Tongue (tissue), 2 donors: ENCODE measurements around a stretch of chr4.

DNA sequence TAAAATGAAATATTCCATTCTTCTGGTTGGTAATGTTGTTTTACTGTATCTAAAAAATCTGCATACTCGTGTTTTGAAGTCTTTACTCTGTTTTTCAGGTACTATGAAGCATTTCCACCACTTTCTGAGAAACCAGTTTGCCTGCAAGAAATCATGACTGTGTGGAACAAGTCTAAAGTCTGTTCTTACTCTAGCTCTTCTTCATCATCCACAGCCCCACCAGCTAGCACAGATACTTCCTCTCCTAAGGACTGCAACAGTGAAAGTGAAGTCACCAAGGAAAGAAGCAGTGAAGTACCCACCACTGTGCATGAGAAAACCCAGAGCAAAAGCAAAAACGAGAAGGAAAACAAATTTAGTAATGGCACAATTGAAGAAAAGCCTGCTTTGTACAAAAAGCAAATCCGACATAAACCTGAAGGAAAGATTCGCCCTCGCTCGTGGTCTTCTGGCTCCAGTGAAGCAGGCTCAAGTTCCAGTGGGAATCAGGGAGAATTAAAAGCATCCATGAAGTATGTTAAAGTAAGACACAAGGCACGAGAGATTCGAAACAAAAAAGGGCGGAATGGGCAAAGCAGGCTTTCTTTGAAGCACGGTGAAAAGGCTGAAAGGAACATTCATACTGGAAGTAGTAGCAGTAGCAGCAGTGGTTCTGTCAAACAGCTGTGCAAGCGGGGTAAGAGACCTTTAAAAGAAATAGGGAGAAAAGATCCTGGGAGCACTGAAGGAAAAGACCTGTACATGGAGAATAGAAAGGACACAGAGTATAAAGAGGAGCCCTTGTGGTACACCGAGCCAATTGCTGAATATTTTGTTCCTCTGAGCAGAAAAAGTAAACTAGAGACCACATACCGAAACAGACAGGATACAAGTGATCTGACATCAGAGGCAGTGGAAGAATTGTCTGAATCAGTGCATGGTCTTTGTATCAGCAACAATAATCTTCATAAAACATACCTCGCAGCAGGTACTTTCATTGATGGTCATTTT, 48.5 kb upstream of the TBC1D14 start:
- RAMPAGE, long total RNA, result no peak

DNA sequence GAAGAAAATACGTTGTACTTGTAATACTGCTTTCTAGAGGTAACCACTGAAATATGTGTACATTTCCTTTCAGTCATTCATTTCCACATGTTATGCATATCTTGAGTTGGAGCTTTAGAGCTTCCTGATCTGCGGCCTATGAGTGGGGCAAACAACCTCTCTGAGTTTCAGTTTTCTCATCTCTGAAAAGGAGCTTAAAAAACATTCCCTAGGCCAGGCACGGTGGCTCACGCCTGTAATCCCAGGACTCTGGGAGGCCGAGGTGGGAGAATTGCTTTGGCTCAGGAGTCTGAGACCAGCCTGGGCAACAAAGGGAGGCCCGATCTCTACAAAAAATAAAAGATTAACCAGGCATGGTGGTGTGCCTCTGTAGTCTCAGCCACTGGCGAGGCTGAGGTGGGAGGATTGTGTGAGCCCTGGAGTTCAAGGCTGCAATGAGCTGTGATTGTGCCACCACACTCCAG, 5.3 kb upstream of the TBC1D14 start:
- RAMPAGE, long total RNA, result no peak

DNA sequence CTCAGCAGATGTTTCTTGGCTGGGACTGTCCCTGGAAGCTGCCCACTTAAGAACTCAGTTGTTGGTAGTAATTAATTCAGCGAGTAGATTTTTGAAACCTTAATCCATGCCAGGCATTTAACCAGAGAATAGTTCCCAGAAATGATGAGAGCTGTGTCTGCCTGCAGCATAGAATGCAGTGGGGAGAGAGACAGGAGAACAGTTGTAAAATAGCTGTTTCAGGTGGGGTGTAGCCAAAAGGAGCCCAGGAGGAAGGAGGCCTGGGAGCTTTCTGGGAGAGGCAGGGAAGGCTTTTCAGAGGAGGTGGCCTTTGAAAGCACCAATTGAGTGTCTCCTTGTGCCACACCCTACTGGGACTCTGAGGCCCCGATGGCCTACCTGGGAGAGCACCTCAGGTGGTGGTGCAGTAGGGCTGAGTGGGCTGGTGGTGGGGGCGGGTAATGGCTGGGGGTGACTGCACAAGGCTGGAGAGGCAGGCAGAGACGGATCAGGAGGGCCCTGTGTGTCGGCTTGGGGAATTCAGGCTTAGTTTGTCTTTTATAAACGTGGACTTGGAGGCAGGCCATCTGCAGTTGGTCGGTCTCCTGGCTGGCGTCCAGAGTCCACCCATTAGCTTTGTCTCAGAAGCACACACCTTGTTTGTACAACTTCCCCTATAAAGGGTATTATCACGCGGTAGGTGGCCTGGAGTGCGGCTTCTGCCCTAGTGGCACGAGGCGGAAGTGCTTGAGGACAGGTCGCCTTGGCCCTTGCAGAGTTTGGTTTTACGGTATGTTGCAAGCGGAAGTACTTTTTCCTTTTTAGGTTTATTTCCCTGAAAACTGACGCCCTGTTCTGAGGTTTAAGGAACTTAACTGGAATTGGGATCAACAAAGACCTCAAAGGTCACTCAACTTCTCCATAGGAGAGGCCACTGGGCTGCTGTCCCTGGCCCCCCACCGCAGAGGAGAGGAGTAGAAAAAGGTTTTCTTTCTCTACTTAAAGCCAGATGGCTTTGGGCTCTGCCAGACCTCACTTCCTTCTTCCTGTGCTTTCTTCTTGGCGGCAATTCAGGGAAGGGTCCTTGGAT, 7.9 kb downstream of the TBC1D14 start:
- RAMPAGE, long total RNA, result no peak

DNA sequence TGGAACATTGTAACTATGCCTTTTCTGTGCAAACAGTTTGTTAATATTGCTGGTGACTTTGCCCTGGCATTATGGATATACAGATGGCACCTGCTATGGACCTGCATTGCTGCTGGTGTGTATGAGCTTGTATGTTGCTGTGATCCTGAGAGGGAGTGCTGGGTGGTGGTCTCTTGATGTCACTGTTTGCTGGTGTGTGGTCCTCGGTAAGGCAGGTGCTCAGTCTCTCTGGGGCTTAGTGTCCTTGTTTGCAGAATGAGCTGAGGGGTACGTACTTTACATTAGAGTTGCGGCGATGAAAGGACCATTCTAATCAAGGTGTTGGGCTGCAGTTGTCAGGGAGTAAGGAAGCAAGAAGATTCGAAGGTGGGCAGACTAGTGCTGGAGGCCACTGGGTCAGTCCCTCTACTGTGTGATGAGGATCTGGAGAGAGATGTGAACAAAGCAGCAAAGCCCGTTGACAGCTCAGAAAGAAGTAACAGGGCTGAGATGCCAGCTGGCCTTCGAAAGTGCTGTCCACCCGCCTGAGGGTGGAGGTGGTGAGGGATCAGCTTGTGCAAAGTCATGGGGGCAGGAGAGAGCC, 19.4 kb downstream of the TBC1D14 start:
- RAMPAGE, long total RNA, result no peak

DNA sequence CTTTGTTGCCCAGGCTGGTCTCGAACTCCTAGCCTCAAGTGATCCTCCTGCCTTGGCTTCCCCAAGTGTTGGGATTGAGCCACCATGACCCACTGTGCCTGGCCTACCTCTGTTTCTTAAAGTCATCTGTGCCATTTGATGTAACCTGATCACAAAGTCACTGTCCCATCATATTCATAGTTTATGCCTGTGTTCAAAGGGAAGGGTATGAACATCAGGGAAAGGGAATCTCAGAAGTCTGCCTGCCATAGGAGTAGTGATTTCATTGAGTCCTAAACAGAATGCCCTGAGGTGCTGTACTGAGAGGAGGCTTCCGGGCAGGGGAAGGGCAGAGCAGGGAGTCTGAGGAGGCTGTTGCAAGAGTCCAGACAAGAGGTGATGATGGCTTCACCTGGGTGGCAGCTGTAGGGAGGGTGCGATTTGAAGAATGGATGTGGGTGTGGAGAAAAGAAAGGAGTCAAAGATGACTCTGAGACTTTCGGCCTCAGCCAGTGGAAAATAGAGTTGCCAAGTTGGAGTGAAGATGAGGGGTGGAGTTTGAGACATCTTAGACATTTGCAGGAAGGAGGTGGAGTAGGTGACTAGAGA, 24.0 kb downstream of the TBC1D14 start:
- RAMPAGE, long total RNA, result no peak

DNA sequence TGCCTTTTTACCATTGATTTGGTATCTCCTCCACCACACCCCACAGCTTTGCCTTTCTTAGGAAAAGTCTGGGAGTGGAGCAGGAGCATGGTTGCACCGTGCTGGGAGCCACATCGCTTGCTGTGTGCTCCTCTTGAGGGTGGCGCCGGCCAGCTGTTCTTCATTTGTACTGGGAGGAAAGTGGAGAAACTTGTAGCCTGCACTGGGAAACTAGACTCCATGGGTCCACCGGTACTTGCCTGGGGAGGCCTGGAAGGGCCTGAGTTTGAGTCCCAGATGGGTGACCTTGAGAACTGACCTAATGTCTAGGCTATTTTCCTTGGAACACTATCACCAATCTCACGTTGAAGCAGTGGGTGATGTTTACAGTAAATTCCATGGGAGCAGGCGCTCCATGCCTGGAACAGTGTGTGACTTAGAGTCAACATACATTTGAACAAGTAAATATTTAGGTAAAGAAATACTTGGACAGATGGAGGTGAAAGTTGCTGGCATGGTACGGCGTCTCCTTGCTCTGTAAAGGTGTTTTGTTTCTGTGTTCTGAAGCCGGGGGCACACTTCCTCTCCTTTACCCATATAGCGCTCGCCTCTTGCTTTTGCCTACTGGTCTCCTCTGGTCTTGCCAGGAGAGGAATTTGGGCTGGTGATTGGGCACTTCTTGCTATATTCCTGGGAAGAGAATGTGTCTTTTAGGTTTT, 47.5 kb downstream of the TBC1D14 start:
- RAMPAGE, long total RNA, result no peak

DNA sequence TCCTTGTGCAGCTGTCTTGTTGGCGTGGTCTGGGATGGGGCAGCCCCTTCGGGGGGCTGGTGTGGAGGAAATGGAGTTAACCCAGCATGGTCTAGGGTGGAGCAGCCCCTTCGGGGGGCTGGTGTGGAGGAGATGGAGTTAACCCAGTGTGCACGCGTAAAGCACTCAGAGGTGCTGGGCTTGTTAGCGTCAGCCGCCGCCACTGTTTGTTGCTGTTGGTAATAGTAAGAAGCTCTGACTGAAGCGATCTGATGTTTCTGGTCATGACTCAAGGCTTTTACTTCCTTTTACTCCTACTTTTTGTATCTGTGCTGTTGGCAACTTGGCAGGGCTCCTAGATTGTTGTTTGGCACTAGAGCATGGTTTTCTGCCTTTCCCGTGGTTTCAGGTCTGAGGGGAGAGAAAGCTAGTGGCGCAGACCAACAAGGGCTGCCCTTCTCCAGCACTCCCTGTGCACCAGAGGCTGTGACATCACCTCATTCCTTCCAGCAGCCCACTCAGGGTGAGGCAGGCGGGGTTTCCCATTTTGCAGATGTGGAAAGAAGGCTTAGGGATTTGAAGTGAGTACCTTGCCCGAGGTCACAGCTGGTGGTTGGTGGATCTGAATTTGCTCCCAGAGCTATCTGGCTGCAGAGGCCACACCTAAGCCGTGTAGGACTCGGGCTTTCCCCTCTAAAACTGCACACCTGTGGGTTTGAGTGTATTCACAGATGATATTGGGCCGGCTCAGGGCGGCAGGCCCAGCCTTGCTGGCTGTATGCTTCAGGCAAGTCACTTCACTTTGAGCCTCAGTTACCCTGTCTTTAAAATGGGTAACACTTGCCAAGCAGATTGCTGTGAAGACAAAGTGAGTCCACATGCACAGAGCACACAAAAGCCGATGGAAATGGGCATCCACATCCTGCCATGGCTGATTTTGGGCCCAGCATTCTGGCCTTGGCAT, 50.9 kb downstream of the CCDC96 start:
- RAMPAGE, long total RNA, result no peak

GRCh38 chr4:7031851-7032482, 10.8 kb downstream of the CCDC96 start:
- RAMPAGE, long total RNA, result no peak

DNA sequence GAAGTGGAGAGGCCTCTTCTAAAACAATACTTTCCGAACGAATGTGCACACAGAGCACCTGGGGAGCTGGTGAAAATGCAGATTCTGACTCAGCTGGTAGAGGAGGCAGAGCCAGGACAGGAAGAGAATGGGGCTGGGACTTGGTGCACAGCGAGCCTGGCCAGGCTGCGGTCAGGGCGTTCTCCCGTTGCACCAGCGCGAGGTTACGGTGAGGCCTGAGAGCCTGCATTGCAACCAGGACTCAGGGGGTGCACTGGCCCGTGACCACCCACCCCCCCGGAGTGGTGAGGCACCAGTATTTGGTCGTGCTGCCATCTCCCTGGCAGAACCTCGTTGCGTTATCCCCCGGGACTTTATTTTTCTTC, 2.7 kb downstream of the TADA2B start:
- RAMPAGE, long total RNA, result no peak

GRCh38 chr4:7060227-7061352, 7.3 kb downstream of the GRPEL1 start:
- RAMPAGE, long total RNA, result no peak

- RAMPAGE, long total RNA, result no peak
These were observed 14.8 kb downstream of the SORCS2 start for GRCh38 chr4:7207102-7207539.

- RAMPAGE, long total RNA, result no peak
These were observed 81.5 kb upstream of the PSAPL1 start for GRCh38 chr4:7516098-7516769.

- RAMPAGE, long total RNA, result no peak
These were observed 147.6 kb upstream of the PSAPL1 start for GRCh38 chr4:7582344-7582802.

GRCh38 chr4:7659445-7659921, 224.8 kb upstream of the PSAPL1 start:
- RAMPAGE, long total RNA, result no peak

DNA sequence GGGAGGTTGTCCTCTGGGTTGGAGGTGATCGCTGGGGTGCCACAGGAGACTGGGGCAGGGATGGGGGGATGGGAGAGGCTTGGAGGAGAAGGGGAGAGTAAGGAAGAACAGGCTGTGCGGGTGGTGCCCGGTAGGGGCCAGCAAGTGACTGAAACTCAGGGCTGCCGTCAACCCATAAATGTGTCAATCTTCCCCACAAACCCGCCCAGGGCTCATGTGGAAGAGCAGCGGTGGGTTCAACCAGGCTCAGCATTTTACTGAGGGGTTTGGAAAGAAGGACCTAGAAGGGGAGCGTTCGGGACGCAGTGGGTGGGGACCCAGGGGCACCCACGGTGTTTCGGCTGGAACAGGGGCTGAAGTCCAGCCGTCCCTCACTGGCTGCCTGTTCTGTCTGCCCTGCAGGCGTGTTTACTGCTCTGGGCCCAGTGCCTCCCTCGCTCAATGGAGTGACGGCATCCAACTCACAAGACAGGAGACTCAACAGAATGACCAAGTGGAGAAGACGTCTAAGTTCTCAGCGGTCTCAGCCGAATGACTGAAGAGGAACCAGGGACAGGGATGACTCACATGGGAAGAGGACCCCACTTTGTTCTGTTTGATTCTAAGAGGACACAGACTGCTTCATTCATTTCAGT, 167.7 kb downstream of the AFAP1 start:
- RAMPAGE, long total RNA, result no peak

- RAMPAGE, long total RNA, result no peak
These were observed 165.0 kb downstream of the AFAP1 start for GRCh38 chr4:7774539-7775250.

- RAMPAGE, long total RNA, result no peak
These were observed 29.6 kb downstream of the AFAP1 start for GRCh38 chr4:7910048-7910455.

DNA sequence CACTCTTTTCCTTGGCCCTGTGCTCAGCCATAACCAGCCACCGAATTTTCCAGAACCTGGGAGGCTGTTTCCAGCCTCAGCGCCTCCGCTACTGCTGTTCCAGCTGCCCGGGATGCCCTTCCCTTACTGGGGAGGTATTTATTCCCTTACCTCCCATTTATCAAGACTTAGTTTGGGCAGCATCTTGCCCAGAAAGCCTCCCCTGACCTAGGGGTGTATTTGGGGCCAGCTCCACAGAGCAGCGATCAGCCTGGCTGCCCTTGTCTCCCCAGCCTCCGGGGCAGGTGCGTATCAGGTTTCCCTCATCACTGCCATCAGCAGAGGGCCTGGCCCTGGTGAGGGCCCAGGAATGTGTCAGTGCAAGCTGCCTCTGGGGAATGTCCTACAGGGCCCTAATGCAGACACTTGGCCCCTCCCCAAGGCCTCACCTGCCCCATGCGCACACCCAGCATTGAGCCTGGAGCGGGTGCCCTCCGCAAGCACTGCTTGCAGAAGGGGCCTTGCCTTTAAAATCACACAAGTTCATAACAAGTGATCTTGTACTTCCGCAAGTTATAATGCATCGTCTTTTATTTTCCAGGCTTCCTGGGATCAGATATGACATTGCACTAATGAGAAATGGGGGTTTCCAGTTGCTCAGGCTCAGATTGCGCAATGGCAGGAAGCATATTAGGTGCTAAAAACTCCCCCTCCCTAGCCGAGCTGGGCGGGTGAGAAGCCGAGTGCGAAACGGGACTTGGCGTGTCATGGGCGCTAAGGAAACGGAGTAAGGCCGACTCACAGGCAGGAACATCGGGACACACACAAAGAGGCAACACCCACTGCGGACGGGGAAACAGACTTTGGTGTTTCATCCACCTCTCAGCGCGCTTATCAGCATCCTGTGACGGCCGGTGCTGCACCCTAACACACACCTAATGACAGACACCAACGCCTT, 25.4 kb upstream of the AFAP1 start:
- RAMPAGE, long total RNA, result no peak

DNA sequence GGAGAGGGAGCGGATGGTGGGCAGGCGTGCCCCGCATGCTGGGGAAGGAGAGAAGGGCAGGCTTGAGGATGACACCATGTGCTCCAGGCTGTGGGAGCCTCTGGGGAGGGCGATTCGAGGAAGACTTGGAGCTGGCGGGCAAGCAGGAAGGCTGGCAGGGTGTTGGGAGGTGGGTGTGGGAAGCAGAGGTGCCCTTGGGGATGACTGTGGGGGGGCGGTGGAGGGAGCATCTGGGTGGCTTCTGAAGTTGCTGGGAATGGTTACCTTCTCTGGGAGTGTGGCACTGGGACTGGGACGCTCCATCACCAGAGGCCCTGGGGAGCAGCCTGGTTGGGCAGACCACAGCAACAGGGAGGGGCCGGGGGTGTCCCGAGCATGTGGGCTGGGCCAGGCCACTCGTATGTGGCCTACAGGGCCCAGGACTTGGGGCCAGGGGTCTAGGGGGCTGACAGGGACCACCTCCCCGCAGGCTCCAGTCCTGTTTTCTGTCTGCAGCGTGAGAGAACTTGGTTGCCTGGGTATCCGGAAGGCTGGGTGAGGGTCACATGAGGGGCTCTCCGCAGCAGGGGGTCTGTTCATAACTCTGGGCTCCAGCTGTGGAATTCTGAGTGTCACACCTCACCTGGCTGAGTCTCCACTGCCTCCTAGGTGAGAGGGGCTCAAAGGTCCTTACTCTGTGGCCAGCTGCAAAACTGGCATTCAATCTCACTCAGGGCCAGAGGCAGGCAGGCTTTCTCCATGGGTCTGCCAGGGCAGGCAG, 31.0 kb upstream of the AFAP1 start:
- RAMPAGE, long total RNA, result no peak

DNA sequence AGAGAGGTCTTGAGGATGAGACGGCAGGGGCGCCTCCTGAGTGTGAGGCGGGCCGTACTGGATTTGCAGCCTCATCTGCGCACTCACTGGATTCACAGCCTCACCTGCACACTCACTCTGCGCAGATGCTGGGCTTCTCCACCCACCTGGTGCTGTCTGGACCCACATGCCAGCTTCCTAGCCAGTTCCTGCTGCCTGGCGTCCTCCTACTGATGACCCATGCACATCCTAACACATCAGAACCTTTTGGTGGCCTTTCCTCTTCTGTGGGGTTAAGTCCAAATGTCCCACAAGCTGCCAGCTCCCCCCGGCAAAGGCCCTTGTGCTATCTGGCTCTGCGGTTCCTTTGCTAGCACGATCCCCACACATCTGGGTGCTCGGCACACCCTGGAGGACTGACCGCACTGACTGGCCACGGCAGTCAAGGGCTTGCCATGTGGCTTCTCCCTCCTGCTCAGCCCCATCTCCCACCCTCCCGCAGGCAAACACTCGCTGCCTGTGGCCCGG, 39.3 kb upstream of the AFAP1 start:
- RAMPAGE, long total RNA, result no peak